Panc1 (cell line): Measurements from ENCODE around the gene ELOVL2.

- RRBS, 2 experiments: under 1 to 6% methylated on average over 16 to 28 of the region's 130 CpGs
Measured at GRCh38 chr6:11044118-11045351, at the start of gene ELOVL2. Gene ELOVL2 (minus strand): TSS chr6:11044305.

- RRBS, 2 experiments: 13% methylated on average over 1 of the region's 8 CpGs; no CpG with 5 or more reads in 1 of the 2 experiments
Measured at GRCh38 chr6:11154011-11154343, 42.5 kb upstream of the ERVFRD-1 start.

- RRBS, 2 experiments: no CpG with 5 or more reads among the region's 2 CpGs
Measured at GRCh38 chr6:11181300-11181780, 51.1 kb downstream of the NEDD9 start.

- RRBS, 2 experiments: no CpG with 5 or more reads among the region's 6 CpGs
Measured at GRCh38 chr6:11197344-11197767, 35.1 kb downstream of the NEDD9 start.

DNA sequence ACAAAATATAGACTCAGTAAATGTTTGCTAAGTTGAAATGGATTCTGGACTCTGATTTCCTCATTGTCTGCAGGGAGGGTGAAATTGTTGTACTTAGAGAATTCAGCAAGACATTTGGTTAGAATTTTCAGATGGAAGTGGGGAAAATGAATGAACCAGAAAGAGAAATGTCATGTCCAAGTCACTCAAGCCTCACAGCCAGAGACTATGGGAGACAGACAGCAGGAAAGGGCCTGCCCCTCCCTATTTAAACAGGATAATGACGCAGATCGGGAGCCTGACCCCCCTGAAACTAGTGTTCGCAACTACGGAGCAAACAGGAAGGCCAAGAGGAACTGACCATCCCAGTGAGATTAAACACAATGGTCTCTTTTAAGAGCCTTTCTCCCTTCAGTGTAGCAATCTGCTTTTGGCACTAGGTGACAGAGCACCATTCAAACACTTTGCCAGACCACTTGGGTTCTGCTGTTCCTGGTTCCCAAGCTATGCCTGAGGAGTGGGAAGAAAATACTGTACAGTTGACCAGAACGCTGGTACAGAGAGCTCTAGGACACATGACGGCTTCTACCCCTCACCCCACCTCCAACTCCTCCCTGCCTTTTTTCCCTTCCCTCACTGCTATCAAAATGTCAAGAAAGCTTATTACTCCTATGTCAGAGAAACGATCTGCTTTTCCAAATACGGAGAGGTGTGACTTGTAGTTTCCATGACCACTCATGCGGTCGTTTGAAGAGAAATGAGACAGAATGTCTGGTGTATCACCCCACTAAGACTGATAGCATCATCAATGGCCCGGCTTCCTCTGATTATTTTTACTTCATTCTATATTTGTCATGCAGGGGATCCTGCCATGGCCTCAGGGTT lies 13.6 kb downstream of the NEDD9 start:
- RRBS, 2 experiments: no CpG with 5 or more reads among the region's 11 CpGs

DNA sequence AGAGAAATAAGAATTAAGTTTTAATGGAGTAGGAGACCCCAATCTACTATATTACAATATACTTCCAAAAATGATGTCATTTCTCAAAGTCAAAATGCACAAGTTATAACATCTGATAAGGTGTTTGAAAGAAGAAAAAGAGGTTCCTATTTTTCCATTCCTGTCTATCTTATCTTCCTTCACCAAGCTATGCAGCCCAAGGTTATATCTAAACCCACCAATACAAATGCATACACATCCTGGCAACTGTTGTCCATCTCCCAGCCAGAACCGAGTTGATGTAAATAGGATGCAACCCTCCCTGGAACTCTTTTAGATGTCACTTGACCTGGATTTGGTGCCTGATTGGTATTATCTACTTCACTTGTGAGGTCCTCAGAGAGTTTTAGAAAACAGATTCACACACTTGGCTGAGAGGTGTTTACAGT lies 10.5 kb downstream of the NEDD9 start:
- RRBS, 2 experiments: no CpG with 5 or more reads among the region's 1 CpG

DNA sequence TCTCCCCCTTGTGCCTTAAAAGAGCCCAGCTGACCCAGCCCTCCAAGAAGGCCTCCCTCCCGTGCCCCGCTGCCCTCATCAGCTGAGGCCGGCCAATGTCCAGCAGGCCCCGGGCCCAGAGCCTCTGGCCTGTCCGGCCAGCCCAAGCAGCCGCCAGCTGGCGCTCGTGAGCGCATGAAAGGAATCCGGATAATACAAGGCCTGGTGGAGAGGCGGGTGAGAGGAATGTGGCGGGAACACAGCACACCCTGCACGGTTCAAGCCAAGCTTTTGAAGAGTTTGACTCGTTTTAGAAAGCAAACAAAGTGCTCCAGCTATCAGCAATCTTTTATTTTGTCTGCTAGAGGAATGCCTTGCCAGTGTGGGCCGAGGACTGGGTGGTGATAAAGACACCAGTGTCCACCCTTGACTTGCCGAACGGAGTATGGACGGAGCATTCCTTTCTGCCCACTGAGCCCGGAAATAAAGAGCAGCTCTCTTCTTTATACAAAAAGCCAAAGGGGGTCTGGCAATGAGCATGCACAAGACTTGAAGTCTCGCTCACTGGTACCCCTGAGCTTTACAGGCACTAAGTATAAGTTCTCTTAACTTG lies 9.3 kb upstream of the NEDD9 start:
- RRBS, 2 experiments: 43 to 55% methylated on average over 6 of the region's 20 CpGs

DNA sequence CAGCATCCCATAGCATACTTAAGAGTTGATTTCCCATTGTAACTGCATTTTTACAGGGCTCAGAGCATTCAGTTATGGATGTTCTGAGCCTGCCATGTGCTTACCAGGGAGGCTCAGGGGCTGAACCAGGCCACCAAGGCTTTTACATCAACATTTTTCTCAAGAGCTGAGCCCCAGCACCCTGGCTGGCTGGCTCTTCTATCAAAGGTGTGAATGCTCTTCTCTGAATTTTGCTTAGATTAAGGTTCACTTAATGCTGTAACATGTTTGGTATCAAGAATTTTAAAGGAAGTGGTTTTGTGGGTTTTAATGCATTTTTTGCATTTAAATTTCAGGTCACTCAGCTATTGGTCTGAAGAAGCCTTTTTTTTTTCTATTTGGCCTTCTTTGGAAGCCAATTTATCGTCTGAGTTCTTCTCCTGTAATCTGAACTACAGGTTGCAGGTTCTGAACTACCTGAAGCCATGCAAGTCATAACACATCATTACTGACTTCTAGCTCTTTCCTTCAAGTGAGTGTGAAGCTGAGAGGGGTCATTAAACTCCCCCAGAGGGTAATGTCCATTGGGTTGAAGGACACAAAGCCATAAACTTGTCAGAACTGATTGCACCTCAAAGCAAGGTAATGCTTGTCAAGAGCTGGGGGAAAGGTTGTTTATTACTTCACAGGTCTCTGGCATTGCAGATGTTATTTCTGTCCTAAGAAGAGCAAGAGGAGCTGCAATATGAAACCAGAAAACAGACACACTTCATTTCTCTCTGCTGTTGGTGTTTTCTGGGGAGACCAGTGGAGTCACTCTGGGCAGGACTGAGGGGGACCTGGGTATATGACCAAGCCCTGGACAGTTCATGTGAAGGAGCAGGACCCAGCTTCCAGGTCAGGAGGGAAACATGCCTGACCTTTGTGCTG lies 25.9 kb upstream of the NEDD9 start:
- RRBS, 2 experiments: no CpG with 5 or more reads among the region's 1 CpG

DNA sequence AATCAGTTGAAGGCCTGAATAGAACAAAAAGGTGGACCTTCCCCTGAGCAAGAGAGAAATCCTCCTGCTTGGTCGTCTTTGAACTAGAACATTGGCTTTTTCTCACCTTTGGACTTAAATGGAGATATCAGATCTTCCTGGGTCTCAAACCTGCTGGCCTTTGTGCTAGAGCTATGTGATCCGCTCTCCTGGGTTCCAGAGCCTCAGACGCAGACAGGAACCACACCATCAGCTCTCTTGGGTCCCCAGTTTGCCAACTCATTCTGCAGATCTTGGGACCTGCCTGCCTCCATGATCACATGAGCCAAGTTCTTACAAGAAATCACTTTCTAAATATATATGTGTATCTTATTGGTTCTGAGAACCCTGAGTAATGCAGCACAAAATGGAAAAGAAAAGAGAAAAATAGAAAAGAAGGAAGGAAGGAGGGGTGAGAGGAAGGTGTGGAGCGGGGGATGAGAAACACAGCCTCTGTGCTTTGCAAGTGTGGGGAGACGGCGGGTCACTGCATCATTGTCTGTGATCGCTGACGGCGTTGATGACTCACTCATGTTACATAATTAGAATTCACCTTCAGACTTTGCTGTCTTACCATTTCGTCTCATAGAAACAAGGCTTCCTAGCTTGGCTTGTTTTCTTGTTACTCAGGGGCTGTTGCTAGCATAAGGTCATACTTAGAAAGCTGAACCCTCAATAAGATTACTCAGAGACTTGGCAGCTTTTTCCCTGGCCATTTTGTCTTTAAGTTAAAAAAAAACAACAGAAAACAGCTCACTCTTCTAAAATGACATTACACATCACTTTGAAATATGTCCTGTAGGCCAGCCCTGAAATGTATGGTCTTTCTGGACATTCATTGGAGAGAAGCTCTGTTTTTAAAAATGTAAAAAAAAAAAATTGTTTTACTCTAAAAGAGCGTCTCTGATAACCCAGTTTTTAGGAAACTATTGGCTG lies 85.7 kb upstream of the NEDD9 start:
- RRBS, 2 experiments: no CpG with 5 or more reads among the region's 11 CpGs

DNA sequence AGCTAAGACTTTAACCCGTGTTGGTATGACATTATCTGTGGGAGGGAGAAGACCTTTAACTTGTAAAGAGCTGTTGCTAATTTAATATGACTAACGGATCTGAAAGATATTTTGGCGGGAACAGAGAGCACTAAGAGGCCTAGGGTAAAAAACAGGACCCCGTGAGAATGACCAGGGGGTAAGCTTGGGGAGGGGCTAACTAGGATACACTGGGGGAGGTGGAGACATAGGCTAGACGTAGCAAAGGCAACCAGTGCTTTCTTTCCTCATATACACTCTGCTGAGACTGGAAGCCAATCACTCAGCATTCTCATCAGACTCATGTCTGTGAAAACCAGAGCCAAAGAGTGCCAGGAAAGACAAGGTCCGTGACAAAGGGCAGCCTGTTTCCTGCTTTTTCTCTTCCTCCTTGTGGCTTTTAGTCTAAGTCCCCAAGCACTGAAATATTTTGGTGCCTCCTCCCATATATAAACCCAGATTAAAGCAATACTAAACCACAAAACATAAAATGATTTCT lies 97.9 kb upstream of the NEDD9 start:
- RRBS, 2 experiments: no CpG with 5 or more reads among the region's 6 CpGs

DNA sequence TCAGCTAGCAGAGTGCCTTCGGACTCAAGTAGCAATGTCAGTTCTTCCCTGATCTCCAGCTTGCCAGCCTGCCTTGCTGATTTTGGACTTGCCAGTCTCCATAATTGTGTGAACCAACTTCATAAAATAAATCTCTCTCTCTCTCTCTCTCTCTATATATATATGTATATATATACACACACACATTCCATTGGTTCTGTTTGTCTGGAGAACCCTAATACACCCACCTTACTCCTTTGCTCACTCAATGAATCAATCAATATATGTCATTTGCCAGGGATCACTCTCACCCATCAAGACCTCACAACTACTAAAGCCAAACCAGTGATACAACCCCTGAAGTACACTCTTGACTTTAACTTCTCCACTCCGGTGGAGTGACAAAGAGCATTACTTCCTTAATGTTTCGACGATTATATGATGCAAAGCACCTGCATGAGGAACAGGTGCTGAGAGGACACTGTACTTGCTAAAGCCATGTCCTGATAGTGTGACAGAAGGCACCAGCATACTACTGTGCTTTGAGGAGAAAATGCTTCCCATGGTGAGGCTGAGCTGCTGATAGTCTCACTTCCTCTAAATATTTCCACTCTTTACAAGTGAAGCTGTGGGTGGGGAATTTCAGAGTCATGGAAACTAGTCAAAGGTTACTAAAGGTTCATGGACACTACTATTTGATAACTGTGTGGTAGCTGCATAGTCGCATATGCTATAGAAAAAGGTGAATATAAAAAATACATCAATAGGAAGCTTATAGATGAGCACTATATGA lies 141.6 kb upstream of the NEDD9 start:
- RRBS, 2 experiments: no CpG with 5 or more reads among the region's 5 CpGs

DNA sequence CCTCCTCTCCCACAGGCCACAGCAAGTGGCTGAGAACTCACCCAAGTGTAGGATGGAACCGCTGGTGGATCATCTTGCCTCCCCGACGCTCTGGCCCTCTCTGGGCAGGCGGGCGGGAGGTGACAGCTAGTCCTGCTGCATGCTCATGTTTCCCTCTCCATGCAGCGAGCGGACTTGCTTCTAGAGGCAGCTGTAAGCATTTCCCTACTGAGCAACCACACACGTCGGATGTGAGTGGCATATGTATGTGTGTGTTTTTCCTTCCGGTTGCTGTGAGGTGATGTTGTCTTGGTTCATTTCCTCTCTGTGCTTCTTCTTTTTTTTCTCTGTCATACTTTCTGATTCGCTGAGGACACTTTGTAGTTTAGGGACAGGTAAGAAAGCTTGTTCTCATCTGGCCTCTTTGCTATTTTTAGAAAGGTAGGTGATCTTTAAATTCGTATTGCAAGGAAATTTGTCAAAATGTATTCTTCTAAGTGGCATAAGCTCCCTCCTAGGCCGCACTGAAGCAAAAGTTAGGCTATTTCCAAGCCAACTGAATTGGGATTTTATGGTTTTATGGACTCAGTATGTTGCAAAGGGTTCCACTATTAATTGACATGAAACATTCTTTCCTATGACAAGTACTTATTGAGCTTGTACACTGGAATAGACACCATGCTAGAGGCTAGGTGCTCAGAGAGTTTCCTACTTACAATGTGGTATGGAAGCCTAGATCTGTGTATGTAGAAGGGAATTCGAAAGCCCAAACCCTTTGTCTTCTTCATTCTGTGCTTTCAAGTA lies 149.8 kb upstream of the NEDD9 start:
- RRBS, 2 experiments: no CpG with 5 or more reads among the region's 14 CpGs

DNA sequence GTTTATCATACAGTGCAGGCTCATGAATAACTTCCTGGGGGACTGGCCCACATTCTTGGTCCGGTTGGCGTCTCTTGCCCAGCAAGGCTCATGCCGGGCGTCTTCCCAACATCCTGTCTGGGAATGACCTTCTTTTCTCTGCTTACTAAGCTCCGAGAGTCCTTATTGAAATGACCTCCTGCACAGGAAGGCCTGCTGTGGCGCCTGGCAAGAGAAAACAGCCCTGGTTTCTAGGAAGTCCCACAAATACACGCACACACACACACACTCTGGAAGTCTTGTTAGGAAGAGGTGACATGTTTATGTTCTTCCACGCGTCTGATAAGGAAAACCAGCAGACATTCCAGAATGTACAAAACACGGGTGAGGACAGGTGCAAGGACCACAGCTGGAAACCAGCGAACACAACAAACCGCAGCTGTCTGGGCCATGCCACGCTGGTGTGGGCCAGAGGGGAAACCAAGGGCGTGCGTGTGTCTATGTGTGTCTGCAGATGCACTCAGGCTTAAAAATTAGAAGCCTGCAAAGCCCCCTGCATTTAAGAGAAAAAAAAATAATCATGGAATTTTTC lies 72.1 kb downstream of the TMEM170B start:
- RRBS, 2 experiments: no CpG with 5 or more reads among the region's 15 CpGs

DNA sequence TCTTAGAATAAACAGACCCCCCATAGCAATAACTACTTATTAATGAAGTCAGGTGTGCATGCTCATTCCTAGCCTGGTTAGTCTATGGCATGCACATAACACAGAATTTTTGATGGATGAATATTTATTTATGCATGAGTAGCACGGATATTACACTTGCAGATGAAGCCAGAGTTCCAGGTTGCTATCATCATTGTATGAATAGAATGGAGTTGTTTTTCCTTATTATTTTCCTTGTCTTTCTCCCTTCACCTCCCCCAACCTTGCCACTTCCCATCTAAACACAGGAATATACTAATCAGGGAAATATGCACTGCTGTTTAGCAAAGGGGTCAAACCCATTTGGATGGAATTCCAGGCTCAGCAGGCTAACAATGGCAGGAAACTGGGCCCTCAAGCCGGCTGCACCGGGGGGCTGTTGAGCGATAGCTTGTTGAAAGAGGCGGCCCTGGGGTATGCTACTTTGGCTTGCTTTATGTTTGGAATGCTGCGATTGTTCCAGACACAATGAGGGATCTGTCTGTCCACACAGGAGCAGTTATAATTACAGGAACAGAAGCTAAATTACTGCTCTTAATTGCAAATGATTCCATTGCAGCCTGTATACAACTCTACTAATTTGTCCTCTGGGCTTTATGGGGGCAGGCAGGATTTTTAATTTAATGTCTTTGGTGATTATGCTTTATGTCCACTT lies 112.7 kb downstream of the TMEM170B start:
- RRBS, 2 experiments: no CpG with 5 or more reads among the region's 6 CpGs

DNA sequence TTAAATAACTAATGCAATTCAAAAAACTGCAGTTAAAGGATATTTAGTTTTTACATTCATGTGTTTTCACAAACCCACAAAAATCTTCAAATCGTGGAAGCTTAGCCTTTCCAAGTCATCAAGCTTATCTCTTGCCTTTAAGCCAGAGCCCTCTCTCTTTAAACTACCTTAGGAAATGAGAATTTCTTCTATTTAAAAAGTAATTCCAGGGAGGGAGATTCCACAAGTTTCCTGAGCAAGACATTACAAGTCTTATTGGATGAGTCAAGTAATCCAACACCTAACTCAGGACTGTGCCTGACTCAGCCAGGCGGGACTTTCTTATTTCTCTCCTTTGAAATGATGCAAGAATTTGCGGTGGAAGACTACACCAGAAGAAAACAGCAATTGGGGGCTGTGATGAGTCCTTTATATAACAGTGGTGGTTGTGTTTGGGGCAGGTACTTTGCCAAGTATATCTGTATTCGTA lies 6.2 kb downstream of the ADTRP start:
- RRBS, 2 experiments: no CpG with 5 or more reads among the region's 4 CpGs

- RRBS, 2 experiments: no CpG with 5 or more reads among the region's 7 CpGs
Measured at GRCh38 chr6:11805711-11805972, 27.0 kb upstream of the ADTRP start.

DNA sequence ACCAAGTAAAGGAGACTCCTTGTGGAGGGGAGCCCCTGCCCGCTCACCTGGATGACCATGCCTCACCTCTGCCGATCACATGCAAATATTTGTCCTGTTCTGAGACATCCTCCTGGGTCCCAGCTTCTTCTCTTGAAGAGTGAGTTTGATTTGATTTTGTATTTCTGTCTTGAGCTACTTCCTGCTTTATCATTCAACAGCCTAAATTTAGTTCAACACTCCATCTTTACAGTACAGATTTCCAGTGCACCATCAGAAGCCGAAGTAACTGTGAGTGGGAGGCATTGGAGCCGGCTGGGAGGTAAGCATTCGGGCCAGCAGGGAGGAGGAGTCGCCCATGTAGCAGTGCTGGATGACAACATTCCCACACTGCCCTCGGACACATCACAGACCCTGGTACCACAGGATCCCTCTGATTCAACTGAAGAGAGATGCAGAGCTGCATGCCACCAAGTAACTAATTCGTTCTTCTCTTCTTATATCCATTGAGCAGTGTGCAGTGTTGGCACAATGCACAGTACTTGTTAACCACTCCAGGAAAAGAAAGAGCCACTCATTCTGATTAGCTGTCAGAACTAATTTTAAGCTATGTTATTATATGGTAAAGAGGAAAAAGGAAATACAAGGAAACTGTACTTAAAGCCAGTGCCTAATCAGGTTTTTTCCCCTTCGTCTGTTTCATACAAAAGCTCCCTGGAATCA lies 32.2 kb upstream of the ADTRP start:
- RRBS, 2 experiments: no CpG with 5 or more reads among the region's 9 CpGs

GRCh38 chr6:12011314-12012252 lies 529 bp upstream of the HIVEP1 start:
- RRBS, 2 experiments: 1 to 4% methylated on average over 85 of the region's 134 CpGs

DNA sequence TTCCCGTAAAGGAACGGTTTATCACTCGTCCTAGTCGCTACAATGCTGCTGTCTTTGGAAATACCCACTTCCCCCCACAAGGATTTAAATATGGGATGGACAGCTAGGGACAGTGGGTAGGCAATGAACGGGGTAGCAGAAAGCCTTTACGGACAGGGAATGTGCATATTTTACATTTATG lies 1.1 kb downstream of the HIVEP1 start:
- RRBS, 2 experiments: no CpG with 5 or more reads among the region's 6 CpGs

DNA sequence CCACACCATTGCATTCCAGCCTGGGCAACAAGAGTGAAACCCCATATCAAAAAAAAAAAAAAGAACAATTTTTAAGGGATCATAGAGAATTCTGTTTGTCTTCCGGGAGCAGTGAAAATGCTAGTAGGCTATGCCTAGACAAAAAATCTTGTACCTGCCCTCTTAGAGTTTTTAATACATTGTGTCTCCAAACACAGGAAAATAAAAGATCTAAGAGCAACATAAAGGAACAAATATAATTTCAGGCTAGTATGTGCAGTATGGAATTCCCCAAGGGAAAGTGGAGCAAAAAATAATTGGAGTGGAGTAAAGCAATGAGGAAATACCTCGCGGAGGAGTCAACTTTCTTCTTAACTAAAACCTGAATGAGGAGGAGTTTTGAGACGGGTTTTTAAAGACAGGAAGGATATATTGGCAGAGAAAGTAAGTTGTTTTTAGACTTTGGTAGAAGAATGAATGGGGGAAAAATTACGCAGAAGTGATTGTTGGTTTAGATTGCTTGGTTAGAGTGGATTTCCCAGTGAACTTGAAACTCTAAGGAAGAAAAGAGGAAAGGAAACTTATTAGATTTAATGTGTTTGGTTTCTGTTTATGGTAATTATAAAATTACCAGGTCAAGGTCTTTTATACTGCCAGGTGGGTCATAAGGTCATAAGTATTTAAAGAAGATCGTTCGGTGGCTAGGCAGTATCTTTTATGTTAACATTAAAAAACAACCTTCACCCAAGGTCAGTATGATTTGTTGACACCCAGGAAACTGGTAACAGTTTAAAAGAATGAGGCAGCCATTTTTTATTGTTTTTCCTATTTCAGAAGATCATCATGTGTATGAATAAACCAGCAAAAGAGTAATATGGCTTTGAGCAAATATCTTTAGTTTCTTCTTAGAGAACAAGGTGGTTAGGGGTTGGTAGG lies 14.1 kb downstream of the HIVEP1 start:
- RRBS, 2 experiments: no CpG with 5 or more reads among the region's 7 CpGs